ENCODE results near the gene SDC1.

DNA sequence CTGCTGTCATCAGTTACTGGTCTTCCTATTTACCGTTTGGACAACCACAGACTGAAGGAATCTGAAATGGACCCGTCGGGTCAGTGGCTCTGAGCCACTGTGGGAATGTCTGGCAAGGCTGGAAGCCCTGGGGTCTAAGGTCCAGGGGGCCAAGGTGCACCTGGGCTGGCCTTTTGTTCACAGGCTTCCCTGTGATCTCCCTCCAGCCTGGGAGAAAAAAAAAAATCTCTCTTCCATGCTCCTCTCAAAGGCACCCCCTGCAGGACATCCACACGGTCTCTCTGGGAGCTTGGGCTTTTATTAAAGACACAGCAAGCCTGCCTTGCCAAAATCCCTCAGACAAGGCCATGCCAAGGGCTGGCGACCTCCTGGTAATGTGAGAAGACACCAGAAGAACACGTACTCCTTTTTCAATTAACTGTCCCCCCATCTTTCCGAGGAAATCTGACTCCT lies 42.2 kb upstream of the LAPTM4A start:
- PRO-cap, result no peak
- RAMPAGE, long total RNA, 2 experiments, result no peak in any of the 2 experiments

DNA sequence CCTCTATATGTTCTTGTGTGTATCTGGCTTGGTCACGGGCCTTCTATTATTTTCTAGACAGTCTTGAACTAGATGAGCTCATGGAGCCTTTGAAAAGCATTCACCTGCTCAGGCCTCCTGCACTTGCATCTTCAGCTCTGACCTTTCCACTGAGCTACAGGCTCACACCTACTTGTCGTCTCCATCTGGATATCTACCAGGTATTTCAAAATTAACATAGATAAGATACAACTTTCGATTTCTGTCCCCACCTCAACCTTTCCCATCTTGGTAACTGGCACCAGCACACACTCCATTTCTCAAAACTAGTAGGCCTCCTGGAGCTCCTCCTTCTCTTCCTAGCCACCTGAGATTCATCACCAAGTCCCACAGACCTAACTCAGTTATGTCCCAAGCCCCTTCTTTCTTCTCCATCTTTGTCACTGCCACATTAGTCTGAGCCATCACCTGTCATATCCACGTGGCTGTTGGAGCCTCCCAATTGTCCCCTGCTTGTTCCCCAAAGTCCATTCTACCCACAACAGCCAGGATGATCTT lies 69.7 kb upstream of the LAPTM4A start:
- PRO-cap, result no peak
- RAMPAGE, long total RNA, 2 experiments, result no peak in any of the 2 experiments

- PRO-cap, result no peak
- RAMPAGE, long total RNA, 2 experiments, result no peak in any of the 2 experiments
Measured at GRCh38 chr2:20121942-20122642, 70.7 kb upstream of the LAPTM4A start.

- PRO-cap, result no peak
- RAMPAGE, long total RNA, 2 experiments, result no peak in any of the 2 experiments
Measured at GRCh38 chr2:20178196-20178837, 46.6 kb downstream of the SDC1 start.

- PRO-cap, result no peak
- RAMPAGE, long total RNA, 2 experiments, result no peak in any of the 2 experiments
Measured at GRCh38 chr2:20182362-20183054, 42.4 kb downstream of the SDC1 start.

GRCh38 chr2:20212150-20213510 lies 12.3 kb downstream of the SDC1 start:
- PRO-cap, result bidirectional peak, plus-strand start at chr2:20212734, minus-strand start at chr2:20212613; bidirectional peak, plus-strand start at chr2:20213368, minus-strand start at chr2:20213203
- RAMPAGE, long total RNA, 2 experiments, result no peak in any of the 2 experiments

GRCh38 chr2:20214867-20215837 lies 9.8 kb downstream of the SDC1 start:
- PRO-cap, result no peak
- RAMPAGE, long total RNA, 2 experiments, result no peak in any of the 2 experiments

DNA sequence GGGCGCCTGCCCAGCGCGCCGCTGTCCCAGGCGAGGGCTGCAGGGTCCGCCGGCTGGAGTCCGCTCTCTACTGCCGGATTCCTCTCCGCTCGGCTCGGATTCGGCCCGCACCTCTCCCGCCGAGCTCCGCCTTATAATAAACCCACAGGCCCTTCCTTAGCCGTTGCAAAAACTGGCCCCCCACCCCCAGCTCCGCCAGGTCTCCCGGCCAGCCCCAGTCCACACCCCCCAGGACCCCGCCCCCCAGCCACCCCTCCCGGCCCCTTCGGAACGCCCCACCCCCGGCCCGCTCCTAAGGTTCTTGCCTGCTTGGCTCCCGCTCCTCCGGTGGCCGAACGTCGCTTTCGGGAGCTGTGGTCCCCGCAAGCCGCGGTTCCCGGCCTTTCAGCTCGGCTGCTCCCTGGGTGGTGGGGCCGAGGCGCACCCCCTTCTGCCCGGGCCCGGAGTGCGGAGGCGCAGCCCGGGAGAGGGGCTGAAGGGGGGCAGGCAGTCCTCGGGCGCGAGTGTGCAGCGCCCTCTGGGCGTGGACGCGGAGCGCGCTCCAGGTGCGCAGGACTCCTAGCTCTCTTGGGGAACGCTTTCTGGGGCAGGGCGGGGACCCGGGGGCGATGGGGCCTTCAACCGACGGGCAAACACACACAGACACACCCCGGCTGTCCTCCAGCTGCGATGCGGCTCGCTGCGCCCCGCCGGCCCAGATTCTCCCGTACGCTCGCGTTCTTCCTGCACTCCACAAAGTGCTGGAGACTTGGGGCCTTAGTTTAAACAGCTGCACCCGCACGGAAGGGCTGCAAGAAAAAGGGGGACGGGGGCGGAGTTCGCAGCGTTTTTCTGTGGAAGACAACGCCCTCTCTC lies at the start of gene SDC1:
Gene SDC1, minus strand, starts transcription at position 174 of the 855 bp plus-strand sequence.
- PRO-cap, result bidirectional peak, plus-strand start at position 524 of the sequence, minus-strand start at position 447 of the sequence; unidirectional peak, minus-strand start at position 583 of the sequence; unidirectional peak, minus-strand start at position 734 of the sequence
- RAMPAGE, long total RNA, 2 experiments, result start-site peak on the minus strand in 1 of 2 experiments, centred at positions 147 to 527 of the sequence, 19 to 102 reads per replicate

- PRO-cap, result no peak
- RAMPAGE, long total RNA, 2 experiments, result no peak in any of the 2 experiments
Measured at GRCh38 chr2:20447424-20447667, 472 bp downstream of the RHOB start.

DNA sequence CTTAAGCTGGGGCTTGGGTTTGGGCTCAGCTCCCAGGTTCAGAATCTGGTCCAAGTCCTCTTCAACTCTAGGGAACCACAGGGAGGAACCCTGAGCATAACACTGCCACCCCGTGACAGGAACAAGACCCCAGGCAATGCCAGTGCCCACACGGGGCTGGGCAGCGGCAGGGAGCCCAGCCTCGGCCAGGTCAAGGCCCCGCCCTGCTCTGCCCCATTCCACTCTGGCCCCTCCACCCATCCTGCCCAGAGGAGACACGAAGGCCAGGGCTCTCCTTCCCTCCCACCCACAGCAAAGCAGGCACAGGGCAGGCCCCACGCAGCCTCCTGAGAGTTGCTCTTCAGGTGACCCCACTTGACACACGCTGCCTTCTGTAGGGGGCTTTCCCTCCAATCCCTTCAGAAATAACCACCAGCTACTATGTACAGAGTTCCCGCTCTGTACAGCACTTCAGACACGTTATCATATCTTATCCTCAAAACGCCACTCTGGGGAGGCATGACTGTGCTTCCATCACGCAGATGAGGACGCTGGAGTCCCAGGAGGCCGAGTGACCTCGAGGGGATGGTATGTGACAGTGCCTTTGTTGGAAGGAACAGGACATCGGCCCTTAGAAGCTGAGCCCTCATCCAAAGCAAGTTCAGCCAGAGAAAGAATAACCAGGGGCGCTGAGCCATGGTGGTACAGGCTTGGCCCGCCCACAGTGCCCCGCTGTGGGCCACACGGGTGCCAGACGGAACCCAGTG lies 31.5 kb downstream of the HS1BP3 start:
- PRO-cap, result no peak
- RAMPAGE, long total RNA, 2 experiments, result no peak in any of the 2 experiments

DNA sequence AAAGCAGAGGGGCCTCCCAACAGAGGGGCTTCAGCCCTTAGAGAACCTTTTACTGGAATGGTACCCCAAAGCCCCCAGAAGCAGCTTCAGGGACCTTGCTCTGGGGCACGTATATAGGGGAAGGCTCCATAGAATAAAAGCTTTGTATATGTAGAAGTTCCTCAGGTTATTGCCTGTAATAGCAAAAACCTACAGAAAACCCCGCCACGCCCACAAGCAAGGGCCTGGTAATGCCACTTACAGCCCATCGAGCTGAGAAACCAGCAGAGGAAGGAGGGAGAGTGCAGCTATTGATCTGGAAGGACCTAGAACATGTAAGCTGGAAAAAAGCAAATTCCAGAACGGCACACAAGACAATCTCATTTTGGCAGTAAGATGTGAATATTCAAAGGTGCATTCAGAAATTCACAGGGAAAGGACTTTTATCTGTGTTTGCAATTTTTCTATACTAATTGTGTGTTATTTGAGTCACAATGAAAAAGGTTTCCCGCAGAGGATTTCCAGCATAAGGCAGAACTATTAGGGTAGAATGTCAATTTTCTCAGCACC lies 15.8 kb downstream of the HS1BP3 start:
- PRO-cap, result no peak
- RAMPAGE, long total RNA, 2 experiments, result no peak in any of the 2 experiments

- PRO-cap, result no peak
- RAMPAGE, long total RNA, 2 experiments, result no peak in any of the 2 experiments
Measured at GRCh38 chr2:20648221-20648593, 2.7 kb downstream of the HS1BP3 start.

- PRO-cap, result no peak
- RAMPAGE, long total RNA, 2 experiments, result no peak in any of the 2 experiments
Measured at GRCh38 chr2:21010774-21011415, 33.0 kb downstream of the APOB start.

DNA sequence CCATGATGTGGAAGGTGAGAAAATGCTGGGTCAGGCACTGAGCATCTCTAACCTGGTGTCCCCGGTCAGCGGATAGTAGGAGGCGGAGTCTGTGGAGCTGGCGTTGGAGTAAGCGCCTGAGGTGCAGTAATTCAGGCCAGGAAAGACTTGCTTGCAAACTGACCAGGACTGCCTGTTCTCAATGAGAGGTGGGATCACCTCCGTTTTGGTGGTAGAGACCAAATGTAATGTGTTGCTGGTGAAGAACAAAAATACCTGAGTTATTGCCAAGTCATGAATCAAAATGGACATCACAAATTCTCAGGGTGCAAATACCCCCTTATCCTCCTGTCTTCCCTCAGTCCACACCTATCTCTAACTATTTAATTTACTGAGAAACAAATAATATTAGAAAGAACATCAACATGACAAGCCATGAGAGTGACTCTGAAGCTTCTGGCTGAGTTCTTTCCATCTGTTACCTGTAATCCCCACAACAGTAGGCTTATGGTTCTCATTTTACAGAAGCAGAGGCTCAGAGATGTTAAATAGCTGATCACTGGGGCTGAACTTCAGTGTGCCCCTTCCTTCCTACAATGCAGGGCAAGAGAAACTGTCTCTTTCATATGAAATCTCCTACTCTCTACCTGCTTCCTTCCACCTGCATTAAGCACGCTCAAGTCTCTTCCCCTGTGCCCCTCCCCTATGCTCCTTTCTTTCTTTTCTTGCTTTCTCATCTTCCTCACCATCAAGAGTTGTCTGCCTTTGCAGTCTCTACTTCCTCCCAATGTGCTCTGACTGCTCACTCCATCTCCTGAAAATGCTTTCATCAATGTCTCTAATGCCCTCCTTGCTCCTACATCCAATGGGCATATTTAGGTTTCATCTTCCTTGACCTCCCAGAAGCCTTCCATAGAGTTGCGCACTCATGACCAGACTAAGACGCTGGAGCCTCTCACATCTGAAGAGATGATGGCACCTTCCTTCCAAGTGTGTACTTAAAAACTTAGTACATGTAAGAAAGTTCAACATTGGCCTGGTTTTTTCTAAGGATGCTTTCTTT lies 23.9 kb downstream of the APOB start:
- PRO-cap, result no peak
- RAMPAGE, long total RNA, 2 experiments, result no peak in any of the 2 experiments

- PRO-cap, result no peak
- RAMPAGE, long total RNA, 2 experiments, result no peak in any of the 2 experiments
Measured at GRCh38 chr2:21038369-21039035, 5.4 kb downstream of the APOB start.

DNA sequence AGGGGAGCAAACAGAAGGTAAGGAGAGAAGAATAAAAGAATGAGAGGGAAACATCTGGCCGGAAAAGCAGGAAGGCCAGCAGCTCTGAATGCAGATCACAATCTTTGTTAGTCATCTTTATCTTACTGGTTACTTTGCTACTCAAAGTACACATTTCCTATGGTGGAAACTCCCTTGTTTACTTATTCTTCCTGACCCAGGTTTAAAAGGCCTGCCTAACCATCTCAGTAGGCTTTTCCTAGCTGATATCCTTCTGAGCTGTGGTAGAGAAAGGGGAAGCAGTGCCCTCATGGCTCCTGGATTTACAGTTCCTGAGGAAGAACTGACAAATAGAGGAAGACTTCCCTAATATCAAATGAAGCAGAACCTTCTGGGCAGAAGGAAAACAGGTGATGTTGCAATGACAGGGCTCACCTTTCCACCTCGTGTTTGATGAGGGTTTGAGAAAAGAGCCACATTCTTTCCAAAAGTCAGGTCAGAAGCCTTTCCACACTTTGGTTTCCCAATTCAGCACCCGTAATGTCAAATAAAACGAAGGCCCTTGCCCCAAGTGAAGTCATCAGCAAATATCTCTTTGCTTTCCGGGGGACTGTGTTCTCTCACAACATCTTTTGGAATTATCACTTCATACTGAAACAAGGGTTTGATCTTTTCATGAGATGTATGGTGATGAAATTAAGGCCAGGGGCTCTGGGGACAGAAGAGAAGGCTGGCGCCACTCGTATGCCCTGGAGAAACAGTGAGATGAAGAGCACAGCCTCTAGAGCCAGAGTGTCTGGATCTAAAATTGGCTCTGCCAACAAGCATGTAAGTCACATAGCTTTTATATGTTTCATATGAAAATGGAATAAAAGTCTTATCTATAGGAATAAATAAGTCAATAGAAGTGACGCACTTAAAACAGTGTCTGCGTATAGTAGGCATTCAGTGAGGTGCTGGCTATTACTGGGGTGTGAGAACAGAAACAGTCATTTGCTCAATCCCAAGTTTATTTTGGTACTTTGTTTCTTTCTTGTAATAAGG lies 26.8 kb upstream of the APOB start:
- PRO-cap, result no peak
- RAMPAGE, long total RNA, 2 experiments, result no peak in any of the 2 experiments

GRCh38 chr2:21279294-21279894 lies 155.6 kb downstream of the TDRD15 start:
- PRO-cap, result no peak
- RAMPAGE, long total RNA, 2 experiments, result no peak in any of the 2 experiments

DNA sequence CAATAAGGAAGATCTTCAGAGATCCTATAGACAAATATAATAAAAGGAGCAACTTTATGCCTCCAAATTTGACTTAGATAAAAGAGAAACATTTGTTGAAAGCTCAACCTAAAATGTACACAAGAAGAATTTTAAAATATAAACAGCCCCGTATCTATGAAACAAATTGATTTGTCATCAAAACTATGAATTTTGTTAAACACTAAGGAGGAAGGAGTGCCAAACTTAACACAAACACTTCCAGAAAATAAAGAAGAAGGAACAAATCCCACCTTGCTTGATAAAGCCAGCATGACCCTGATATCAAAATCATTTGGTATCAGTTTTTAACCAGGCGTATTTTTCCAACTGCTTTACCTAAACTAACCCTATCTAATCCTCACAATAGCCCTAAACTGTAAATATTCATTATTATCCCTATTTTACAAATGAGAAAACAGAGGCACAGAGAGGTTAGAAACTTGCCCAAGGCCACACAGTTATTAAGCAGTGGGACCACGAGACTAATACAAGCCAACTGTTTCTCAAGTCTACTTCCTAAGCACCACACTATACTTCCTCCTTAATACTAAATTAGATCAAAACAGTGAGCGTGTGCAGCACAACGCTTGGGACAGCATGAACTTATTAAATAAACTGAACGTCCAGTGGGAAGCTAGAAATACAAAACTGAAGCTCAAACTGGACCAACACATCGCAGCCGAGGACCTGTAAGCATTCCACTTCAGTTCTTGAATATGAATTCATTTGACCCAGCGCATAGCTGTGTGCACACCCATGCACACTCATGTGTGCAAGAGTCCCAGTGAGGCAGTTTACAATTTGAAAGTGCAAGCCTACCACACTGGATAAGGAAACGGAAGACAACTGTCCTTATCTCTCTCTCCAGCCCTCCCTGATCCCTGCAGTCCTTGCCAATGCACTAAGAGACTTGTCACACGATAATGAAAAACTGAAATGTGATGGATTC lies 186.9 kb upstream of the KLHL29 start:
- PRO-cap, result no peak
- RAMPAGE, long total RNA, 2 experiments, result no peak in any of the 2 experiments

DNA sequence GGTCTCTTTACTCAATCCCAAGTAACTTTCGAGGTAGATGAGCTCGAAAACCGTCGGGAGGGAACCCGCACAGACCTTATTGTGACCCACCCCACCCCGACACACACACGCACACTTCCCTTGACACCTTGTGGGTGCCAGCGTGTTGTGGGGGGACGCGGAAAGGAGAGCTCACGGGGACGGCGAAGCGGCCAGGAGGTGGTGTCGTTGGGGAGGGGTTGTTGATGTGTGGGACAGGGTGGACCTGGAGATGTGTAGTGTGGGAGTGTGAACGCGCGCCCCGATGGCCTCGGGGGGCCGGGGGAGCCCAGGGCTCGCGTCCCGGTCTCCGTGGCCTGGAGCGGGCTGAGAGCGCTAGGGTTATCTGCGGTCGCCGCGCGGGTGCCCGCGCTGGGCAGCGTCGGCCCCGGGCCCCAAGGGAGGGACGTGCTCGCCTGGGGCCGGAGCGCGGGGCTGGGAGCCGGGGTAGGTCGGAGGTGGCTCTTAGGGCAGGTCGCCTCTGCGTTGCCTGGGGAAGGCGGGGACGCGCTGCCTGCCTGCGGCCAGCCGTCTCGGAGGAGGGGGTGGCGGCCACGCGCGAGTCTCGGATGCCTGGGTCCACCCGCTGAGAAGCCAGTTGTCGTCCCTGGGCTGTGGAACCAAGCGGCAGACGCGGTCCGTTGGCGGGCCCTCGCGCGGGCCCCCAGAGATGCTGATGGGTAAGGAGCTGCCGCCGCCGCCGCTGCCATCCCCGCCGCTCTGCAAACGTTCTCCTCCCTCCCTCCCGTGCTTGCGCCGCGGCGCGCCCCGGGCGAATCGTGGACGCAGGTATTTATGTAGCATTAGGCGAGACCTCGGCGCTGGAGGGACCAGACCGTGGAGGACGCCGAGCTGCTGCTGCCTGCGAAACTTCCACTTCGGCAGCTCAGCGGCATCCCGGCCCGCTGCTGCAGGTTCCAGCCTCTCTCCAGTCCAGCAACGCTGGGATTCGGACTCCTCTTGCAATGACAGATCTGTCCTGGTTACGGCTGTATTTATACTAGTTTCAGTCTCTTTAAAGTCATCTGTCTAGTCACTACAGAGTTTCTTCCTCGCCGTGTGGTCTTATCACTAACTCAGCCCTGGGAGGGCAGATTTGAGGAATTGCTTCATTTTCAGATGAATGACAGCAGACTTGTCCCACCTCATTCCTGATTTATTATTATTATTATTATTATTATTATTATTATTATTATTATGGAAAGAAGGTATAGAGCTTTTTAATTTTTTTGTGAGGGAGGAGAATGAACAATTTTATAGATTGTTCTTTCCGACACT lies 1.8 kb downstream of the KLHL29 start:
- PRO-cap, result unidirectional peak, minus-strand start at position 740 of the sequence; unidirectional peak, minus-strand start at position 988 of the sequence
- RAMPAGE, long total RNA, 2 experiments, result no peak in any of the 2 experiments

DNA sequence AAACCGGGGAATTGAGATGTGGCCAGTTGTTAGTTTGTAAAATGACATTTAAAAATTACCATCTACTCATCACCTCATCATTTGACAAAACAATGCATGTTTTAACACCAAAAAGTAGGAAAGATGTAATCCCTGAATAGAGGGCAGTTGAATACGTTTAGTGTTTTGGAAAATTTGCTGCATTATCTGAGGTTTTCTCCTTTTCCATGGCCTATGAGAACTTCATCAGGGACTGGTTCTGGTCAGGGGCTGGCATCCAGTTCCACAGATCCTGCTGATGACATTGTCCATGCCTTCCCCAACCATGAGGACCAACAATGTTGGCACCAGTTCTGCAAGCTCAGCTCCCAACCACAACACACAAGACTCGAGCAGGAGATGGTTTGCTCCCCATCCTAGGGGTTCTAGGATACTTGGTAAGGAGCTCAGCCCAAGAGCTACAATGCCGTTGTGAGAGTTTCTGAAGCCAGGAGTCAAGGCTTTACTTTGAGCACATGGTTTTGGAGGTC lies 20.4 kb downstream of the KLHL29 start:
- PRO-cap, result no peak
- RAMPAGE, long total RNA, 2 experiments, result start-site peak on the plus strand in 1 of 2 experiments, centred at position 258 of the sequence, 19 reads per replicate